Monocyte (primary cell): ENCODE data around the gene SMIM28.

- PRO-cap, 2 experiments: no peak in any of the 2 experiments
Measured at GRCh38 chr6:137723800-137724381, 143.2 kb upstream of the TNFAIP3 start.

GRCh38 chr6:137762460-137762941 is 104.6 kb upstream of the TNFAIP3 start:
- PRO-cap, 2 experiments: no peak in any of the 2 experiments

DNA sequence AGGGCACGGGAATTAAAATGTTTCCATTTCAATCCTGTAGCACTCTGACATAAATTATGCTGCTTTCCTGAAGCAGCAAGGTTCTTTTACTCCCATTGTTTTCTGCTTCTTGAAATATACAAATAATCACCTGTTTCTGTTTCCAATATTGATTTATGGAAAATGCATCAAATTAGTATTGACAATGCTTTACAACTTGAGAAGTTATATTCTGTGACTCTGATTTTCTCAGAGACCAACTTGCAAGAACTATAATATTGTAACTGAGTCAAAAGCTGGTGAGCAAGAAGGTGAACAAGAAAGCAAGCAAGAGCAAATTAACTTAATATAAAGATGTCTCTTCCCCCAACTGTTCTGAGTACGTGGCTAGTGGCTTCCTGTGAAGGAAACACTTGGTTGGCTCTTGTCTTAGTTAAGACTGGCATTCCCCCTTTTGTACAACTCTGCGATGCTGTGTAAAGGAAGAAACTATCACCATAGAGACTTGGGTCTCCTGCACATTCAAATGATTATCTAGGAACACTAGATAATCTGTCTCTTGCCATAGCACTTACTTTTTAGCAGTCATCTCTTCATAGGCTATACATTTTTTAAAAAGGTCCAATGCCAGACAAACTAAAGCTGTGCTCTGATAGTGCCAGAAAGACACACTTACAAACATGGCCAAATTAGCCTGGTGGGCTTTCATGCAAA is 47.4 kb upstream of the TNFAIP3 start:
- PRO-cap, 2 experiments: no peak in any of the 2 experiments

- PRO-cap, 2 experiments: peak in 1 of 2 experiments; most common plus-strand start chr6:137874828 (in 1)
Measured at GRCh38 chr6:137874750-137875011, 7.6 kb downstream of the TNFAIP3 start.

DNA sequence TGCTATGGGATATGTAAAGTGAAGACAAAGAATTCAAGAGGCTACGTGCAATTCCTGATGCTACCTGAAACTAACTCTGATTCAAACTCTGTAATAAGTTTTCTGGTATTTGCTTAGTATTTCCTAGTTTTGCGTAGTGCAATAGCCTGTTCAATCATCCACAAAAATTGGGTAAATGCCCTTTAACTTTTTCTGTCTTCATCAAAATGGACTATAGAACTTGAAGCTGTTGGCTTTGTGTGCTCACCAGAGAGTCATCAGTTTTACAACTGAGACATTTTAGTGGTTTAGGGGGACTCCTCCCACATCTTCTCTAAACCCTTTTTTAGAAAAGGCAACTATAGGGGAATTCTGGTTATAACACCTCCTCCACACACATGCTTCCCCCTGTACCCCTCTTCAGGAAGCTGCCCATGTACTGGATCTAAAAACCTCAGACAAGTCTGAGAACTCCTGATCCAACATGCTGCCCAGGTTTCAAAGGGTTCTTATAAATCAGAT is 73.1 kb downstream of the TNFAIP3 start:
- PRO-cap, 2 experiments: no peak in any of the 2 experiments

DNA sequence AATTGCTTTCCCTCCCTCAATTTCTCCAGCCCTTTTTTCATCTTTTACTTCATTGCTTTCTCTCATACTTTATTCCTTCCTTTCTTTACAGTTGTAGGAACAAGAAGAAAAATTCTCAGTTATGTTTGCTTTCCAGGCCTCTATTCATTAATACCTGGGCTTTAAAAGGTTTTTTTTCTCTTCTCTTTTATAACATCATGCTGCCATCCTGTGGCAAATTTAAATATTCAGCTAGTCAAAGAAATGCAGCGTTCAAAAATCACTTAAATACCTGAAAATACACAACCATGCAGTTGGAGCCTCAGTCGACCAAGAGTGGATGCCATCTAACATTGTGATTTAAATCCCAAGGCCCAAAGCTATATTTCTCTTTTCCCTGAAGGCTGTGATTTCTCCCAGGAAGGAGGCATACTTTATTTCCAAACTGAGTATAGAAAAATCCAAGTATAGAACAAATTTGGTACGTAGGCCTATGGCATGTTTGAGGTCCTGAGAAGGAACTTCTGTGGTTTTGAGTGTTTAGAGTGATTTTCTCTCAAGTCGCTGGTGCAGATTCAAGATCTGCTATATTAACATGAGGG is 108.7 kb downstream of the TNFAIP3 start:
- PRO-cap, 2 experiments: no peak in any of the 2 experiments

- PRO-cap, 2 experiments: no peak in any of the 2 experiments
Measured at GRCh38 chr6:138183283-138183792, 21.6 kb downstream of the ARFGEF3 start.

DNA sequence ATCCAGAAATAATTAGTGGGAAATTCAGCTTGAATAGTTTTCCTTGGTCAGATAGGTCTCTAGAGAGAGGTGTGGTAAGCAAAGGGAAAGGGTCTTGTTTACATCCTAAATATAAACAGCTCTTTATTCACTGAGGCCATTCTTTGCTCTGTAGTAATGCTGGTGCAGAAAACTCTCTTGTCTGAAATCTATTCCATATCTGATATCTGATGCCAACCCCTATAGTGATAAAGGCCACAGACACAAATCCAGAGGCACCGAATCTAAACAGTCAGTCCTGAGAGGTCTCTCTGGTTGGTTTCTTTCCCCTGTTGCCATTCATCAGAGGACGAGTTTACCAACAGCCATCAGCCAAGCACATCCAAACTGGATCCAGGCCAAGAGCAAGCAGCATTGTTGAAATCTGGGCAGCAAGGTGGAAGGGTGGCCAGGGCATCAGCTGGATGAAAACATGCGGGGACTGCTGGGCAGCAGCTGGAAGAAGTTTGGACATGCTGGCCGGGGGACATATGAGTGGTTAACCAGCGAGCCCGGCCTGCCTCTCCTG is at the start of gene SMIM28:
SMIM28 (plus strand) TSS at position 284 of the 547 bp plus-strand sequence.
- PRO-cap, 2 experiments: no peak in any of the 2 experiments

- PRO-cap, 2 experiments: peak in 1 of 2 experiments; most common plus-strand start chr6:138412882 (in 1)
Measured at GRCh38 chr6:138412817-138413267, 8.8 kb downstream of the HEBP2 start.

DNA sequence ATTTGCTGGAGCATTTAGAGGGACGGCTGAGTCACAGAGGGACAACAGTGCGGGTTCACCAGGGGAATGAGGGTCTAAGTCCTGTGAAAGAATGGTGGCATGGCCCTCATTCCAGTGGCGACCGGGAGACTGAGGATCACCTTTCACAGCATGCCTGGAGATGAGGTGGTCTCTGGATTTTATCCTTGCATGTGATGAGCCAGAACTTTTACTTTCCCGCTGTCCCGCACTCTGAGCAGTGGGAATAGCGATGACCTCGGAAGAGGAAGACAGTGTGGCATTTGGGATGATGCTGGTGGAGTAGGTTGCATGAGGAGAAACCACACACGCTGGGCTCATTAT is 28.8 kb downstream of the HEBP2 start:
- PRO-cap, 2 experiments: peak in 1 of 2 experiments; most common minus-strand start position 131 of the sequence (in 1)

GRCh38 chr6:138486484-138487109 is 12.7 kb downstream of the NHSL1 start:
- PRO-cap, 2 experiments: no peak in any of the 2 experiments

DNA sequence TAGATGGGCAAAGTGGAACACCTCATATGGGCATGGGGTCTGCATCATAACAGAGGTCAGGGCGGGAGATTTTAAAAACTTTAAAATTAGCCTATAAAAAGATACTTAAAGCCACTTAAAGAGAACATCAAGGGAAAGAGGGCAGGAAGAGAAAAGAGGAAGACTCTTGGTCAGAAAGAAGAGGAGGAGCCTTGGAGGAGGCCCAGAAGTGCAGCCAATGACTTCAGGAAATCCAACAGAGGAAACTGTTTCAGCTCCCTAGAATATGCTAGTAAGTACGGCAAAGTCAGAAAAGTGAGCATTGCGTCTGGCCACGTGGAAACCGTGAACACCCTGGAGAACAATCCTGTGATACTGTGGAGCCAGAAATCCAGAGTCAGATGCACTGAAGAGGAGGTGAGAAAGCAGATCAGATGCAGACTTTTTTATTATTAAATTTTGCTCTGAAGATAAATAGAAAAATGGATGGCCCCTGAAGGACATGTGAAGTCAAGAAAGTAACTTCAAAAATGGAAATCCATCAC is 22.5 kb upstream of the NHSL1 start:
- PRO-cap, 2 experiments: no peak in any of the 2 experiments

DNA sequence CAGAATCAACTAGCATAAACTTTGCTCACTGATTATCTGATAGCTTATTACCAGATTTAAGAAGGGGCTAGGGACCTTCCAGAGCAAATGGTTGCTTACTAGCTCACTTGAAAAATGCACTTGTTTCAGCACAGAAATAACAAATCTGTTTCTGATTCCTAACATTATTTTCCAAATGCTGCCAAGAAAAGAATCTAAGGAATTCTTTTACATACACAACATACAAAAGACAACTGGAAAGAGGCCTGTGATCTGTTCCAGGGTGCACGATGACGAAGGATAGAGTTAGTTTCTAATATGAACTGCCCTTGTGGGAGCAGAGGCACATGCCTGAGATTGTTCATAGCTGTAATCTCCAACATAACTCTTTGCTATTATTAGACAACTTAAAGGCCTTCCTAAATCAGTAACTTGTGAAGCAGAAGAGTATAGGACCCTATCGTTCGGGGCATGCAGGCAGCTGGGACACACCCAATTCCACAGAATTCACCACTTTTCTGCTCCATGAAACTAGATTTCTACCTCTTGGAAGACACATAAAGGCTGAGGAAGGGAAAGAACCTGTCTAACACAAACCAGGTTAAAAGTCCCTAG is 41.2 kb upstream of the NHSL1 start:
- PRO-cap, 2 experiments: no peak in any of the 2 experiments

- PRO-cap, 2 experiments: no peak in any of the 2 experiments
Measured at GRCh38 chr6:138919170-138920038, 68.6 kb downstream of the REPS1 start.

- PRO-cap, 2 experiments: peak in 2 of 2 experiments; most common minus-strand start chr6:139029714 (in 2)
Measured at GRCh38 chr6:139029430-139029832, 886 bp downstream of the ABRACL start.

DNA sequence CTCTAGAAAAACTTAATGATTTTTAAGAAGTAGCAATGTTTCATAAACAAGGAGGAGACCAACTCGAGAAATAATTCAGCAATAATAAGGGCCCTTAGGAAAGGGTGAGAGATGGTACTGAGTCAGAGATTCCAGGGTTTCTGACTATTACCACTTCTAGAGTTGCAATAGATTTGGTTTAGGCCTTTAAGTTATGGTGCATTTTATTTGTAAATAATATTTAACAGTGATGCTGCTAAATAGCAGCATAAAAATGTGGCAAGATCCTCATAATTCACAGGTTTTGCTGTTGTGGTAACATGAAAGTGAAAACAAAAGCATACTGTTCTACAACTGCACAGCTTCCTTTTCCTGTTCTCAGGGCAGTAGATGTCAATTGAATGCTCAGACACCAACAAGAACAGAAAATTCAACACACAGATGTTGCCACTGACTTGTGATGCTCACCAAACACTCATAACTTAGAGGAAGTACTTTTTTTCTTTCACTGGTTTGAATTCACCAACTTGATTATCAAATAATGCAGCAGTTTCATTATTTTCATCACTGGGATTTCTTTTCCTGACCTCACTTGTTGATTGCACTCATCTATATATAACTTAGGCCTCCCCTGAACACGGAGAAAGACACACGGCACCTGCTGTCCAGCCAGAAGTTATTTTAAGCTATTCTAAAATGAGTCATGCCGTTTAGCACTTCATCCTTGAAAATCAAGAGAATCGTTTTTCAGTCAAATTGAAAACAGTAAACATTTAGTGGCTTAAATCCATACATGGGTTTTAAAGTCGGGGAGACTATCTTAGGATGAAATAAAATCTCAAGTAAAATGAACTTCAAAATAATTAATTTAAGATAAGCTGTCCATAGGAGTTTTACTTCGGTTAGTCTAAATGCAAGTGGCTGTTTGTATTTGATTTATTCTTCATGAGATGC is 1.0 kb downstream of the TXLNB start:
- PRO-cap, 2 experiments: no peak in any of the 2 experiments

- PRO-cap, 2 experiments: no peak in any of the 2 experiments
Measured at GRCh38 chr6:139376513-139377082, 2.1 kb upstream of the CITED2 start.

- PRO-cap, 2 experiments: no peak in any of the 2 experiments
Measured at GRCh38 chr6:139490267-139490926, 115.9 kb upstream of the CITED2 start.

GRCh38 chr6:139589930-139590850 is 215.7 kb upstream of the CITED2 start:
- PRO-cap, 2 experiments: no peak in any of the 2 experiments

- PRO-cap, 2 experiments: no peak in any of the 2 experiments
Measured at GRCh38 chr6:139597559-139598317, 223.3 kb upstream of the CITED2 start.